Hepatocyte (in vitro differentiated cells and primary cell): ENCODE measurements around the genes TANGO2 and KLHL22.

DNA sequence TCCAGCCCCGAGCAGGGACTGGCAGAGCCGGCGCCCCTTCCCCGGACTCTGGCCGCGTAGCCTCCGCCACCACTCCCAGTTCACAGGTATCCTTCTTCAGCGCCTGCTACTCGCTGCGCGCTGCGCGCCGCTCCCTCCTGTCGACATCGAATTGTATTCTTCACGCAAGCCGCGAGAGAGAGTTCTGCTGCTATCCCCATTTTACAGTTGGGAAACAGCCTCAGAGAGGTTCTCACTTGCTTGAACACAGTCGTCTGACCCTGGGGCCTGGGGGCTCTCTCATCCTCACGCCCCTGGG, 433 bp upstream of the ARVCF start:
- RAMPAGE, long total RNA = no peak
- RRBS = no CpG with 5 or more reads among the region's 21 CpGs

- RAMPAGE, long total RNA = no peak
- RRBS = 1% methylated on average over 38 of the region's 61 CpGs
Observed at GRCh38 chr22:20020674-20021220, at the start of gene TANGO2. TANGO2 (plus strand) TSS chr22:20021110.

GRCh38 chr22:20022450-20022910, 1.6 kb downstream of the TANGO2 start:
- RAMPAGE, long total RNA = no peak
- RRBS = 94% methylated on average over 1 of the region's 9 CpGs

DNA sequence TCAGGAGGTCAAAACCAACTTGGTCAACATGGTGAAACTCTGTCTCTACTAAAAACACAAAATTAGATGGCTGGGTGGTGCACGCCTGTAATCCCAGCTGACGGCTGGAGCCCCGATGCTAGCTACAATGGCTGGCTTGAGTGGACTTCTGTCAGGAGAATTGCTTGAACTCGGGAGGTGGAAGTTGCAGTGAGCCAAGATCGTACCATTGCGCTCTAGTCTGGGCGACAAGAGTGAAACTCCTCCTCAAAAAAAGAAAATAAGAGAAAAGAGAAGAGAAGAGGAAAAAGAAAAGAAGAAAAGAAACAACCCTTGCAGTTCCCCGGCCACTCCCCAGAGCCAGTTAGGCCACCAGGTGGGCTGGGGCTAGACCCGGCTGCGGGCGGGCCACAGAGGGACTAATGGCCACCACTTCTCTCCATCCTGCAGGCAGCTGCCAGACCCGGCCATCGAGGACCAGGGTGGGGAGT, 17.1 kb upstream of the DGCR8 start:
- RAMPAGE, long total RNA = no peak
- RRBS = 97% methylated on average over 5 of the region's 13 CpGs

DNA sequence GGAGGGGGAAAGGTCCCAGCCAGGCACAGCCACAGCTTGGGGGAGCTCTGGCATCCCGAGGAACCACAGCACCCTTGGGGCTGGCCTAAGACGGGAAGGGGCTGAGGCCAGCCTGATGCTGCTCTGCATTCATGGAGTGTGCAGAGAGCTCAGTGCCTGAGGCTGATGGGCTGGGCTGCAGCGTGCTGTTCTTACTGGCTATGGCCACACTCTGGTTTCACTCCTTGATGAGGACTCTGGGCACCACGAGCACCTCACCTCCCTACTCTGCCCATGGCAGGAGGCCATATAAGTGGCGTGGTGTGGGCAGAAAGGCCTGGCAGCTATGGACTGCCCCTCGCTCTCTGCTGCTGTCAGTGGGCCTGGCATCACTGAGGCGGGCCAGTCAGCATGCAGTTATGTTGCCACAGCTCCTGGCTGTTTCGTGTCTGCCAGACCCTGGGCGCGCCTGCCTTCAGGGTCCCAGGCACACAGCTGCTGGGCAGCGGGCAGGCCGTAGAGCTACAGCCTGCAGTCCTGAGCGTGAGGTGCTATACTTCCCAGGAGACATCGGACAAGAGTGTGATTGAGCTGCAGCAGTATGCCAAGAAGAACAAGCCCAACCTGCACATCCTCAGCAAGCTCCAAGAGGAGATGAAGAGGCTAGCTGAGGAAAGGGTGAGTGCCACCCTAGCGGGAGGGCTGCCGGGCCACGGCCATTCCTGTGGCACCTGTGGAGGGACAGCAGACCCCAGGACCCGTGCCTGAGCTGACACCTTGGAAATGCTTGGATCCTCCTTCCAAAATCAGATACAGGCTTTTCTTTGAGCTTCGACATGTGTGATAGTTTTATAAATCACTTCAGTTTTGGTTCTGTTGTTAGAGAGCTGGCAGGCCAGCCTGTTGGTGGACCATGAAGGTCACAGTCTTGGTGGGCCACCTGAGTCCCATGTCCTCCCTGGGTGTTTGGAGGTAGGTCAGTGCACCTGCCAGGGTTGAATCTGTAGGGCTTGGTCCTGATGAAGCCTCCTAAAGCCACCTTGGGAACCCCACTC, 7.2 kb upstream of the RANBP1 start:
- RAMPAGE, long total RNA = no peak
- RRBS = no CpG with 5 or more reads among the region's 19 CpGs

DNA sequence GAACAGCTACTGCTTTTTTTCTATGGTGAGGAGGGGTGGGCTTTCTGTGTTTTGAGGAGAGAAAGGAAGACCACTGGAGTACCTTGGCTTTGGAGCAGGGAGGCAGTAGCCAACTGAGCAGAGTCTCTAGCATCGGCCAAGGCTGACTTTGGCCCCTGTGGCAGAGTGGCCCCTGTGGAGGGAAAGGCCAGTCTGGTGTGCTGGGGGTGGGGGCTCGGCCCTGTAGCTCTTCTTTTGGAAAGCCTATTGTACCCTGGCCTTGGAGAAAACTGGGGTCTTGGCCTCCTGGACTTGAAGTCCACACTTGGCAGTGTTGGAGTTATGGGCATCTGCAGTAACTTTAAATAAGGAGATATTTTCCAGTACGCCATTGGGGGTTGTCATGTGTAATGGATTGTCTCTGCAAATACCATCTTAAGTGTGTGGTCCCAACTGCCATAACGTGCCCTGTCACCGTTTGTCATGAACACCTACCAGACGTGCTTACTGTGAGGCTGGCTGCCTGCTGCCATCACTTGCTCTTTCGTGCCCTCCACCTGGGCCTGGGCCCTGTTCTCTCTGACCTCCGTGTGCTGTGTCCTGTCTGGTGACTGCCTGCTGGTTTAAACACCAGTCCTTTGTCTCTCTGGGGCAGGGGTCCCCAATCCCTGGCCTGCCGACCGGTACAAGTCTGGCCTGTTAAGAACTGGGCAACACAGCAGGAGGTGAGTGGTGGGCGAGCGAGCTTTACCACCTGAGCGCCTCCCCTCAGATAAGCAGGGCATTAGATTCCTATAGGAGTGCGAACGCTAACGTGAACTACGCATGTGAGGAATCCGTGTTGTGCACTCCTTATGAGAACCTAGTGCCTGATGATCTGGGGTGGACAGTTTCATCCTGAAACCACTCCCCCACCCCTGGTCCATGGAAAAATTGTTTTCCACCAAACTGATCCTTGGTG, 3.7 kb upstream of the ZDHHC8 start:
- RAMPAGE, long total RNA = no peak
- RRBS = no CpG with 5 or more reads among the region's 18 CpGs

GRCh38 chr22:20428917-20429976, 8.4 kb downstream of the SCARF2 start:
- RAMPAGE, long total RNA = no peak
- RRBS = 31% methylated on average over 24 of the region's 82 CpGs

DNA sequence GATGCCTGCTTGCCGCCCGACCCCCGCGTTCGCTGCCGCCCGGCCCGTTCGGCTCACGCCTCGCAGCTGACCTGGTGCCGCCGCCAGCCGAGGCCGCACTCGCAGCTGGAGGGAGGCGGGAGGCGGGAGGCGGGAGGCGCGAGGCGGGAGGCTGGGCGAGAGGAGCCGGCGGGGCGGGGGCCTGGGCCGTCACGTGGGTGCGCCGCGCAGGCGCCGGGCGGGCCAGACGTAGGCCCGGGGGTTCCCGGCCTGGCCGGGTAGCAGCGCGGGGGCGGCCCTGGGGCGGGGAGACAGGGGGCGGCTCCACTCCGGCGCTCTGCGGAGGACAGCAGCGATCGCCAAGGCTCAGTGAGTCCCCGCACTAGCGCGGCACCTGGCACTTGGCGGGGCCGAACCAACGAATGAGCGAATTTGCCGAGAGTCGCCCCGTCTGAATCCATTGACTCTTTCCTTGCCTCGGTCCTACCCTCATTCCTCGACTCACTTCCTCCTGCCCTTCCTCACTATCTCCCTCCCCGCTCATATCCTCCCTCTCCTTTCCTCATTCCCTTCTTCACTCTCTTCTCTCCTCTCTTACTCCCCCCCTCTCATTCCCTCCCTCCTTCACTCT, at the start of gene KLHL22:
Gene KLHL22 (minus strand): TSS at position 107 of the 610 bp plus-strand sequence.
- RAMPAGE, long total RNA = no peak
- RRBS = 2% methylated on average over 24 of the region's 61 CpGs

DNA sequence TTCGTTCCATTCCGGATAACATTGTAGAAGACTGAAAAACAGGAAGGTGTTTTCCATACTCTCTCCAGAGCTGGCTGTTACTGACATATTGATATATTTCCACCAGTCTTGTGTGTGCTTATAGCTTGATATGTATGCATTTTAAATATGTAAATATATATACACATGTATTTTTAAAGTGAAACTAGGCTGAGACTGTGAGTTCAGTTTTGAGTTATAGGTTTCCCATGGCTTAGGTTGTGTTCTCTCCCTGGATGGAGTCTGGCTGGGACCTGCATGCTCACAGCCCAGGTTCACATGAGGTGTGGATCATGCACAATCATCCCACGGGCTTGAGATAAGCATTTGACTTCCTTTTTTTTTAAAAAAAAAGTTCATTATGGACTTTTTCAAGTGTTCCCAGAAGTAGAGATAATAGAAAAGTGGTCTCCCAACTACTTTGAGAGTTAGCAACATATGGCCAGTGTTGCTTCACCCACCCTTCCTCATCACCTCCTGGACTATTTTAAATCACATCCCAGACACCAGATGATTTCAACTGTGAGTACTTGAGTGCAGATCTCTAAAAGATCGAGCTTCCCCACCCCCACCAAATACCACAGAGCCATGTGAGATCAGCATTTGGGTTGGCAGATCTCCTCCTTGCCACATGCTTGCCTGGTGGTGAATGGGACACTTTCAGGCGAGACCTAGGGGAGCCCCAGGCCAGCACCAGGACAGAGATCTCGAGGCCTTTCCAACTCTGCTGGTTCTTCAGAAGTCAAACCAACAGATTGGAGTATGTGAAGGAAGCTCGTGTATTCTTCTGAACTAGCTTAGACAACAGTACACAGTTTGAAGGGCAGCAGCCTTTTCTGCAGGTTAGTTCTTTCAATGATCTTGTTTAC, 15.8 kb downstream of the MED15 start:
- RAMPAGE, long total RNA = no peak
- RRBS = 90% methylated on average over 2 of the region's 7 CpGs

- RAMPAGE, long total RNA = no peak
- RRBS = no CpG with 5 or more reads among the region's 20 CpGs
Observed at GRCh38 chr22:20574984-20575614, 67.7 kb downstream of the MED15 start.

GRCh38 chr22:20718548-20719165, 55.3 kb upstream of the SERPIND1 start:
- RAMPAGE, long total RNA = no peak
- RRBS = no CpG with 5 or more reads among the region's 19 CpGs

DNA sequence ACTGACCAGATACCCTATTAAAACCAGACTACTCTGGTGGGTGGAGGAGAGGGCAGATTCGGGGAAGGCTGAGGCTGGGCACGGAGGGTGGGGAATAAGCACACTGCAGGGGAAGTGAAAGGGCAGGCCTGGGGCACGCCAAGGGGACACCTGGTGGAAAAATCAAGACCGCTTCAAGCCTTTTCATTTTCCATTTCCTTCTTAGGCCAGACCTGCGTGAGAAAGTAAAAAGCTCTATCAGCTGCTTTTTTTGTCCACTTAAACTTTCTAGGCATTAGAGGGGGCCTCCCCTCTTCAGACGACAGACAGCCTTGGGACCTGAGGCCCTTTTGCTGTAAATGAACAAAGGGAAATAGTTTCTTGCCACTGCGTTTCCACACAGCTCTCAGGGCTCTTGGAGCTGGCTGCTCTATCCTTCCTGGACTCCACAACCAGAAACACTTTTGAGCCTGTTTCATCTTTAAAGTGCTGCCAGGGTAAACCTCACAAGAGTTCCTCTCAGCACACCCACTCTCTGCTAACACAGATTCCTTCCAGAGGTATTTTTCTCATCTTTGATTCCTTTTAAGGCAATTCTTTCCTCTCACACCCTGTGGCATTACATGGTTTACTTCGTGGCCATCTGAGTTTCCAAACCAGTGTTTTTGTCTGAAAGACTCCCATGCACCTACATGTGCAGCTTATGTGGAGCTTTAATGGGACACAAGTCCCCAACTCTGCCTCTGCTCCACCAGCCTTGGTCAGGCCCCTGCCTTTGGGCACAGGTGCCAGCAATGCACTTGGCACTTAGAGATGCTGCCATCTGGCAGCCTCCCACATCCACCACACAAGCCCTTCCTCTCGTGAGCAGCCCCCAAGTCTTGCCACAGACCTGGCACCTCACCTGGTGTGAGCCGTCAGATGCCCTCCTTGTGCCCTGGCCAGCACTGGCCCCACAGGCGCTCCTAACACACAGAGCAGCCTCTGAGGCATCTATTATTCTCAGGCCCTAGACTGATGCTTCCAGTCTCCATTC, 24.8 kb upstream of the SERPIND1 start:
- RAMPAGE, long total RNA = no peak
- RRBS = no CpG with 5 or more reads among the region's 11 CpGs

DNA sequence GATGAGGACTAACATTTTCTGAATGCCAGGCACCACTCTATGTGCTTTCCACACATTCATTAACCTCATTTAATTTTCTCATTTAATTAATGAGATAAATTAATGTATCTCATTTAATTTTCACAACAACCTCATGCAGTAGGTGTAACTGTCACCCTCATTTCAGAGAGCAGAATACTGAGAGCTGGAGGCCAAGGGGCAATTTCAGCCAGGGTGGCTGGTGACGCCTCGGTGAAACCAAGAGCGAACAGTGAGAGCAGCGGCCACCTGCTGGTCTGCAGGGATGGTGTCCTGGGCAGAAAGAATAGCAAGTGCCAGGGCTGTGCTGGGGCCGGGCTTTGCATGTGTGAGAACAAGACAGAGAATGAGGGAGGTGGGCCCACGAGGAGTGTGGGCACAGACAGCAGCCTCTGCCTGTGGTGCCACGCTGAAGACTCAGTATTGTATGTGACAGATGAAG, 1.9 kb upstream of the SERPIND1 start:
- RAMPAGE, long total RNA = no peak
- RRBS = no CpG with 5 or more reads among the region's 7 CpGs

GRCh38 chr22:20783723-20784157, 9.8 kb downstream of the SERPIND1 start:
- RAMPAGE, long total RNA = no peak
- RRBS = no CpG with 5 or more reads among the region's 9 CpGs

DNA sequence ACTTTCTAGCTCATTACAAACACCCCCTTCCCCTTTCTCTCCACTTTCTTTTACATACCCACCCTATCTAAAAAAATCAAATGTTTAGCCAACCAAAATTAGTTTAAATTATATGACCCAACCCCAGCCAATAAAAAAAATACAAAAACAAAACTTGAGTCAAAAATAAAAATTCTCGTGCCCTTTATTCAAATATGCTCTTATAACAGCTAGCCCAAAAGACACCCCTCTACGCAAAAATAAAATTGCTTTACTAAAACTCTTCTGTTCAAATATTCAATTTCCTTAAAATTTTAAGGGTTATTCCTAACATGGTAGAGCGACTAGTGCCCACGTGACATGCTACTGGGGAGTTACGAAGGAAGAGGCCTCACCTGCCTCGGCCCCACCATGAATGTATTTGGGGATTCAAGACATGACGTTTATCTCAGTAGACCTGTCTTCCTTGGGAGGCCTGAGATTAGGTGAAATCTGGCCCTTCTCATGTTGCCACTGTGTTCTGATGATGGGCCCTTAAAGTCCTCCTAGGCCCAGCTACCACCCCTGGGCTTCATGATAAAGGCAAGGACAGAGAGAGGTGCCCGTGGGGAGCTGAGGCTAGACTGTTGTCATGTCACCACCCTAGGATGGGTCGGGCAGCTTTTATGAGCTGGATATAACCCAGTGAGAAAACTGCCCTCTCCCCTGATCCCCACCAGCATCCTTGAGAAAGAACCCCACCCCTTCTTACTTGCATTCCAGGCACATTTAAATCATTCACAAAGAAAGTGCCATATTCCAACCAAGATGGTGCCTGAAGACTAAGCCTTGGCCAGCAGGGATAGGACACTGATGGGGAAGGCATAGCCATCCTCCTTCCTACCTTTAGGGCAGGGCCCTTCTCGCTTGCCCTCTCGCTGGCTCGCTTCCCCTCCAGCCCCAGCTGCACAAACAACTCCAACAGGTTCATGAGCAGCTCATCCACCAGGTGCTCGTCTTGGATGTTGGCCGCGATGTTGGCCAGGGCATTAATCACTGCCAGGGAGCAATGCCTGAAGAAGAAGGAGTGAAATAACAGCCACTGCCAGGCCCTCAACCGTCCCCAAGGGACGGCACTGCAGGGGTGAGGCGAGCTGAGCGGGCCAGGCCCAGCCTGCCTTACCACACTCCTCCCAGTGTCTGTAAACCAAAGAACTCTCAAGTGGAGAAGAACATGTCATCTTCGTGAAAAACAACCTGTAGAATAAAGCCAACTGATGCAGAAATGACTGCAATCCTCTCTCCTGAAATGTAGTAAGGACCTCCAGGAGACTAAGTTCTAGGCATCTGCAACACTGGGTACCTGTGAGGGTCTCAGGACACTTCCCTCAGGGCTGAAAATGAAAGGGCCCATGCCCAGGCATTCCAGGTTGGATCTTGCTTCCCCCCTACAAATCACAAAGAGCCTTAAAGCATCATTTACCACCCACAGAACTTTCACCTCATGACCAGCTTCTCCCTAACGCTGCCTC, 21.9 kb downstream of the SERPIND1 start:
- RAMPAGE, long total RNA = no peak
- RRBS = no CpG with 5 or more reads among the region's 21 CpGs

DNA sequence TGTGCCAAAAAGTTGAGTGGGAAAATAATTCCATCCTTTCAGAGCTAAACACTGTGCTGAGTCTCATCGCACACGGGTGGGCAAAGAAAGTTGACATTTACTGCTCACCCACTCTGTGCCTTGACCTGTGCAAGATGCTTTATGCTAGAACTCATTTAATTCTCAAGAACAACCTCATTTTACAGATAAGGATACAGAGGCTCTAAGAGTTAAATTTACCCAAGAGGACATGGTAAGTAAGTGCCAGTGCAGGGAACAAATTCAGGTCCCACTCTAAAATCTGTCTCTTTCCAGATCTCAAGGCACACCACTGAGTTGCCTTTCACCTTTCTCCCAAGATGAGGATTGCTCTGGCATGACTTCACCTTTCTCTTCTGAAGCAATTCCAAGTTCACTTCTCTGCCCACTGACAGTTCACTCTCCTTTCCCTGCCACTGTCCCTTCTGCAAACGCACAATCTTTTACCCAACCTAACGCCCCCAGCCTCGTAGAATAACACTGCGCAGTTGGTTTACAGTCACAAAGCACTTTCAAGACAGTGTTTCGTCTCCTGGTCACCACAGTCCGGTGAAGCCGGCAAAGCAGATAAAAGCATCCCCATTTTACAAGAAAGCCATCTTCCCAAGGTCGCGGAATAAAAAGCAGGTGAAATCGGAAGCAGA, 947 bp downstream of the PI4KA start:
- RAMPAGE, long total RNA = no peak
- RRBS = no CpG with 5 or more reads among the region's 12 CpGs

DNA sequence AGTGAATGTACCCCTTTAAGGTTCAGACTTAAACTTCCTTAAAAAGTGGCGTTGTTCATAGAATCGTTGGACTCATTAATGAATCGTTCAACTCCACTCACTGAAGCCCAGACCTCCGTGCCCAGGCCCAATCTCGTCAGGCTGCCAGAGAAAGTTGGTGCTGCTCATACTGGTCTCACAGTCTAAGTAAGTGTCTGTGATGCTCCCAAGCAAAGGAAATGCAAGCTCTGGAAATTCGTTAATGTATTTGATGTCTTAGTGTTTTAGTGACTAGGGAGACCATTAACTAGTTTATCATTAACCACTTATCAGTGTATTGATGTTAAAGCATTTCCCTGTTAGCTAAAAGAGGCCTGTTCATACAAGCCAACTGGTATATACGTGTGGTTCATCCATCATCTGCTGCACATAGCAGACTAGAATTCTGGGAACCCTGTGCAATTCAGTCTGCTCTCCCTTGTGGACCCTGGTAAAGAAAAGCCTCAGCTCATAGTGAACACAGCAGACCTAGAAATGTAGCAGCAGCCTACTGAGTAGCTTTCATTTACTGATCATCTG, 15.9 kb upstream of the AIFM3 start:
- RAMPAGE, long total RNA = no peak
- RRBS = no CpG with 5 or more reads among the region's 7 CpGs

GRCh38 chr22:20956739-20957537, 10.1 kb upstream of the AIFM3 start:
- RAMPAGE, long total RNA = no peak
- RRBS = 1% methylated on average over 37 of the region's 65 CpGs

DNA sequence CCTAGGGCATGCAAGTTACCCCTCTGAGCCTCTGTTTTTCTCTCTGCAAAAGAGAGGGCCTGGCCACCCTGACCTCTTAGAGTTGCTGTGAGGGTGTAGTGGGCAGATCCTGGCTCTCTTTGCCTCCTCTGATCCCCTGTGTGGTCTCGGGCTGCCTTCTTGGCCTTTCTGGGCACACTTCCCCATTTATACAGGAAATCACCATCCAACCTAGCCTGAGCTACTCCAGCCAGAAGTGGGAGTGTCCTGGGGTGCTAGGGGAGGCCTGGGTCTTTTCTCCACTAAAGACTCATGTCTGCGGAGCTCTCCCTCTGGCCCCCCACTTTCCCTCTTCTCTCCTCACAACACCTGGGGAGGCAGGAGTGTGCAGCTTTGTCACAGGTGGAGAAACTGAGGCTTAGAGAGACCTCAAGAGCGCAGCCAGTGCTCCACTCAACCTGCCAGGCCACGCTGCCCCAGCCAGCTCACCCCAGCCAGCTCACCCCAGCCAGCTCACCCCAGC, 1.3 kb downstream of the AIFM3 start:
- RAMPAGE, long total RNA = no peak
- RRBS = no CpG with 5 or more reads among the region's 4 CpGs

GRCh38 chr22:20994267-20995258, 7.4 kb downstream of the THAP7 start:
- RAMPAGE, long total RNA = no peak
- RRBS = no CpG with 5 or more reads among the region's 29 CpGs